Caco-2 (cell line): ENCODE measurements around a stretch of chr16.

DNA sequence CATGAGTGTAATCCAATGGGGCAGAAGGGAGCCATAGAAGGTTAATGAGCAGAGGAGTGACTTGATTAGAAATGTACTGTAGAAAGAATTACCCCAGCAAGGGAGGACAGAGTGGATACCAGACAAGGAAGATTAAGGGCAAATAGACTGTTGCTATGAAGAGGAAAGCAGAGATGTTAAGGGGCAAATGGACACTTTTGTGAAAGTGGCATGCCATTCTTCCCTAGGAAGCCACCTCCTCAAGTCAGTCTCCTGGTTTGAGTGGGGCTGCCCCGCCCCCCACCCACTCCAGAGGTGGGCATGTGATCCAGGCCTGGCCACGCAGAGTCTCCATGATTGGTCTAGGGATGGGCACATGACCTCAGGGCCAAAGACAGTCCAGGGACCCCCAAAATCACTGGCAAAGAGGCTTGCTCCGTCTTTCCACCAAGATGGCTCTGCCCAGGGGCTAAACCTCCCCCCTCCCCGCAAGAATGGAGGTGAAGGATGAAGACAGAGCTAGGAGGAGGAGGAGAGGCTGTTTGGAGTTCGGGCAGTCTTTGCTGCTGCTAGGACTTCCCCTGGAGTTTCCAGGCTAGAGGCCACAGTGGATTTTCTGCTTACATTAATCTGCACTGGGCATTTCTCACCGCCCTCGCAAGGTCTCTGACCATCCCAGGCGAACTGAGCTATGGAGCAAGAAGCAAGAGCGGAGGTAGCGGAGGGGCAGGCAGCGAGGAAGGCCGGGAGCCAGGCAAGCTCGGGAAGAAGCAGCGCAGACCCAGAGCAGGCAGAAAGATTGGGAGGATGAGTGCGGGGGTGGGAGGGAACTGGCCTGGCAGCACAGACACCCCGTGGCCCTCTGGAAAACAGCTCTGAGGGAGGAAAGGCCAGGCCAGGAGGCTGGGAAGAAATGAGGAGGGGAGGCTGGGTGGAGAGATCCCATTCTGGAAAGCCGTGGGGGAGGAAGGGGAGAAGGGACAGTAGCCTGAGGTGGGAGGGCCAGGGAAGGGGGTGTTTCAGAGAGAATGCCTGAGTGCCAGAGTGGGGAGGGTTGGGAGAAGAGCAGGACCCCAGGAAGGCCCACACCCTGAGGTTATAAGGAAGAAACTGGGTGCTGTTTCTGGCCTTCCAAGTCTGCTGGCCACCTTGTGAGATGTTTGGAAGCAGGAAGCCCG lies 3.9 kb downstream of the COTL1 start:
- PRO-cap, result no peak
- RRBS, result no CpG with 5 or more reads among the region's 18 CpGs

DNA sequence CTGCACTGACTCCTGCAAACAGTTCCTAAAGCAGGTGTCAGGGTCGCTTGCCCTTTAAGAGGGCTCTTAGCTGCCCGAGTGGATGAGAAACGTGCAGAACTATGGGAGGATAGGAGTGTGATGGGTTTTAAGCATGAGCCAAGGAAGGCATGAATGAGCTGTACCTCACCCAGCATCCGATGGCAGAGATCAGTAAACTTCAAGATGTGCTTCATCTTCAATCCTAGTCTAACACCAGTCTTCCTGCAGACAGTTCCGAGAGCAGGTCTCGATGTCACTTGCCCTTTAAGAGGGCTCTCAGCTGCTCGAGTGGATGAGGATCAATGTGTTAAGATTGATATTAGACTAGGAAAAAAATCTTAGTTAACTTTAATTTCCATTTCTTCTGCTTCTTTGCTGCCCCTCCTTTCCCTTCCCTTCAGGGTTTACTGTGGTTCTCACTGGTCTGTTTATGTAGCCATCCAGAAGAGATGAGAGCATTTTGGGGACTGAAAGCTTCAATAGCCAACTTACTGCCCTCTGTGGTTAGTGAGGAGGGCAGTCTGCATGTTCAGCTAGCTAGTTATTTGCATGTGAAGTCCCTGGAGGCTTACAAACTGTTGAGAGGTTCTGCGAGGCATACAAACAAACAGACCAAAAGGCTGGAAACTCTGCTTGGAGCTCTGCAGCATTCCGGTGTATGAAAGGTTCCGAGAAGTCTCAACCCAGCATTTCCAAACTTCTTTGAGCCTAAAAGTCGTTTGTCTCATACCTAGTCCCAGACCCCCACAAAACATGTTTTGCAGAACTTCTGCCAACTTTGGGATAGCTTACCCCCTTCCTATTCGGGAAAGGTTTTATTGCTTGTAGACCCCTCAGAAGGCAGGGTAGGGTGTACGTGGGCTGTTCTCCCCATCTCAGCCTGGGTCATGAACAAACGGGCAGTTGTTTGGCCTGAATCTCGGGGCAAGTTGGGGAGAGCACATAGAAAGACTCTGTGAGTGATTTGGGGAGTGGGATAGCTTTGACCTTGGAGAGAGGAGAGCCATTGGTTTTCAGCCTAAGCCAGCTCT lies 15.4 kb downstream of the KLHL36 start:
- PRO-cap, result no peak
- RRBS, result no CpG with 5 or more reads among the region's 15 CpGs

- PRO-cap, result no peak
- RRBS, result no CpG with 5 or more reads among the region's 5 CpGs
Observed at GRCh38 chr16:84723699-84724526, 24.1 kb downstream of the USP10 start.

DNA sequence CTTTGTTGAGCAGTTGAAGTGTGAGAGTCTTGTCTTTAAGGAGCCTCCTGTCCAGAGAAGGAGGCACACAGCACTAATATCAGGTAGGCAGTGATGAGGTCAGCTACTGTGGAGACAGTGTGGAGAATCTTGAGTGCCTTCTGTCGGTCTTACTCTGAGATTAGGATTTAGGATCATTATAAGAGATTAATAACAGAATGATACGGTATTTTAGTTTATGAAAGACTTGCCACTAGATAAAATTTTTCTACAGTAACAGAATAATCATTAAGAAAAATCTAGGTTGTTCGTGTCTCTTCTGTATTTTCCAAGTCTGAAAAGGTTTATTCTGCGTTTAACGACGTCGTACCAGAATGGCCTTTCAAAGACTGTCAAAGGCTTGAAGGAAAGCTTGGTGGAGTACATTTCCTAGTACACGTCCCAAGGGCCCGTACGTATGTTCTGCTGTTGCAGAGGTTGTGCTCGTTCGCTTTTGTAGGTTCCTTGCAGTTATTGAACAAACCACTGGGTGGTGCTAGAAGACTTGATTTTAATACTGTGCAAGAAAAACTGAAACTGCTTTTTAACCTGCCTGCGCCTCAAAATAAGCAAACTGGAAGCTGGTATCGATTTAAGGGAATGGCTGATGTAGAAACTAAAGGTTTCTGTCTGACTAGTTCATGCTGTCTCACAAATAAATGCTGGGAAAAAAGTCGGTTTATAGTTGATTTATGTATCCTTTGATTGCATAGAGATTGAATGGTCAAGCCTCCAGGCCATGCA lies 54.4 kb downstream of the USP10 start:
- PRO-cap, result no peak
- RRBS, result no CpG with 5 or more reads among the region's 15 CpGs

GRCh38 chr16:84774784-84775168 lies 45.0 kb upstream of the CRISPLD2 start:
- PRO-cap, result no peak
- RRBS, result no CpG with 5 or more reads among the region's 4 CpGs

- PRO-cap, result no peak
- RRBS, result no CpG with 5 or more reads among the region's 7 CpGs
Observed at GRCh38 chr16:84833139-84833326, 13.2 kb downstream of the CRISPLD2 start.

- PRO-cap, result no peak
- RRBS, result no CpG with 5 or more reads among the region's 5 CpGs
Observed at GRCh38 chr16:84847615-84847801, 27.7 kb downstream of the CRISPLD2 start.

DNA sequence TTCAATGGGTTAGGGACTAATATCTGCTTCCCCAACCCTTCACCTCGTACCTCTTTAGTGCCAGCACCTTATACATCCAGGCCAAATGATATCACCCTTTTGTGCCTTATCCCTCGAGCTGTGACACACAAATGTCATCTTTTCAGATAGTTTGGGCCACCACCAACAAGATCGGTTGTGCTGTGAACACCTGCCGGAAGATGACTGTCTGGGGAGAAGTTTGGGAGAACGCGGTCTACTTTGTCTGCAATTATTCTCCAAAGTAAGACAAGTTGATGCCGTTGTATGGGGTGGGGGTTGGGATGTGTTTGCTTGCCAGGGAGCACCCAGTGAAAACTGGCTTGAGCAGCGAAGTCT lies 30.6 kb downstream of the CRISPLD2 start:
- PRO-cap, result no peak
- RRBS, result no CpG with 5 or more reads among the region's 8 CpGs

GRCh38 chr16:84854272-84855075 lies 34.7 kb downstream of the CRISPLD2 start:
- PRO-cap, result no peak
- RRBS, result no CpG with 5 or more reads among the region's 21 CpGs

DNA sequence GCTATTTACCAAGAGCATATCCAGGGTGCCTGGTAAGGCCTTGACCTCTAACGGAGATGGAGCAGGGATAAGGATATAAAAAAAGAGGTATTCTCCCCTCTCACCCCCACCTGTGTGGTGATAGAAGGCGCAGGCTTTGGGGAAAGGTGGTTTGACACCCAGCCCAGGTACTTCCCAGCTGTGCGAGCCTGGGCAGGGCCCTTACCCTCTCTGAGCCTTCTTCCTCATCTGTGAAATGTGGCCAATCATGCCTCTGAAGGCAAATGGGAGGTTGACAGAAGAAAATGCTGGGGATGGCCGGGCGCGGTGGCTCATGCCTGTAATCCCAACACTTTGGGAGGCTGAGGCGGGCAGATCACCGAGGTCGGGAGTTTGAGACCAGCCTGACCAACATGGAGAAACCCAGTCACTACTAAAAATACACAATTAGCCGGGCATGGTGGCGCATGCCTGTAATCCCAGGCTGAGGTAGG lies 43.6 kb downstream of the CRISPLD2 start:
- PRO-cap, result no peak
- RRBS, result no CpG with 5 or more reads among the region's 11 CpGs

DNA sequence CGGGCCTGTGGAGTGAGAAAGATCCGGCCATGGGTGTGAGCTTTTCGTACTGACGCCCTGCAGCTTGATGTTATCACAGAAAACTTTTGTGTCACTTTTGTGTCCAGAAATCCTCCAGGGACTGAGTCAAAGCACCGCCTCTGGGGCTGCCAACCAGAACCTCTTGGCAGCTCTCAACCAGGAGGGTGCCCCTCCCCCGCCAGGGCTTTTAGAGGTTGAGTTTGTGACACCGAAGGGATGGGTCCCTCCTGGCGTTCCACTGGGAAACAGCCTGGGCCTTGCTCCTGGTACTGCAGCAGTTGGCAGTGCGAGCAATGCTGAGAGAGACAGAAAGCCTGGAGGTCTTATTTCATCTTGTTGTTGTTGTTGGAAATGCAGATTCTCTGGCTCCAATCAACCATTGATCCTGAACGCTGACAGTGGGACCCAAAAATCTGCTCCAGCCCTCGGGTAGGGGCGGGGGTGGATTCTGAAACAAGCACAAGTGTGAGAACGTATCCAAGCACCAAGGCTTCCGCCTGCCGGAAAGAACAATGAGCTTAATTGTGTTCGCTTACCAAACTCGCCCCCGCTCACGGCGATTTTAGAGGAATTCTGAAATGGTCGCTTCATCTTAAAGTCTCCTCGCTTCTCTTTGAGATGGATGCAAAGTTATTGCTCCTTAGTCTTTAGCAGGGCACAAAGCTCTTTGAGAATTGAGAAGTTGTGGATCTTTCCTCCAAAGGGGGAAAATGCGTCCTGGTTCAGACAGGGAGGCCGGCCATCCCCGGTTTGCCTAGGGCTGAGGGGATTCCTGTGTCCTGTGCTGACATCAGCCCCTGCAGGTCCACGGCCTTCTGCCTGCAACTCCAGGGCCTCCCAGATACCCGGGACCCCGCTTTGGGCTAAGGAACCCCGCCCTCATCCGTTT lies 65.2 kb downstream of the CRISPLD2 start:
- PRO-cap, result no peak
- RRBS, result 91% methylated on average over 2 of the region's 30 CpGs

- PRO-cap, result no peak
- RRBS, result no CpG with 5 or more reads among the region's 25 CpGs
Observed at GRCh38 chr16:85001818-85002972, 9.1 kb downstream of the ZDHHC7 start.

GRCh38 chr16:85015952-85016411 lies 4.6 kb upstream of the ZDHHC7 start:
- PRO-cap, result no peak
- RRBS, result no CpG with 5 or more reads among the region's 4 CpGs

DNA sequence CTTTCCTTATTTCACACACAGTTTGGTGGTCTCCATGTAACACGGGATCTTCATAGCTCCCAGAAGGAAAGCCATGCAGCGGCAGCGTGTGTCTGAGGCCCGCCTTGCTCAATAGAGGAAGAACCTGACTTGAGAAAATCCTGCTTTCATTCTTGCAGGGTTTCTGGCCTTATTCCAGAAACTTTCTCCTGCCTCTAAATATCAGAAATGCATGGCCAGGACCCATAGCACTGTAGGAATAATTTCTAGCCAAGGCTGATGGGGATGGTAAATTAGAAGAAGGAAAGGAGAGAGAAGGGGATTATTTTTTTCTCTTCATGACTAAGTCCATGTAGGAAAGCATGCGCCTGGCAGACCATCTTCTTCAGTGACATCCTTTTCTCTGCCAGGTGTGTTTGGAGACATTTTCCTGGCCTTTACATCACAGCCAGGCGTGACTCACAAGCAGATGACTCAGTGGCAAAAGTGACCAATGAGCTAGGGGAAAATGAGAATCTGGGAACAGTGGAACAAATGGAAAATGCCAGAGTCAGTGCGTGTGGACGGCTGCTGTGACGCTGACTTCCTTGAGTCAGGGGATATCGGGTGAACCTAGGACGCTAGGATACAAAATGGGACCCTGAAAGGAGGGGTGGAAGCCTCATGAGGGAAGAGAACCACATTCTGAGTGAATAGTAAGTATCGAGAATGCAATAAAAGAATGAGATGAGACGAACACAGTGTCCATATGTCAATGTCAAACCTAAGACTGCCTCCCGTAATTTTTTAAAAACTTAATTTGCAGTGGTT lies 9.4 kb downstream of the KIAA0513 start:
- PRO-cap, result no peak
- RRBS, result no CpG with 5 or more reads among the region's 14 CpGs

- PRO-cap, result no peak
- RRBS, result 96% methylated on average over 5 of the region's 12 CpGs
Observed at GRCh38 chr16:85071493-85072030, 40.7 kb downstream of the CIBAR2 start.

- PRO-cap, result no peak
- RRBS, result no CpG with 5 or more reads among the region's 18 CpGs
Observed at GRCh38 chr16:85072497-85073386, 39.5 kb downstream of the CIBAR2 start.

DNA sequence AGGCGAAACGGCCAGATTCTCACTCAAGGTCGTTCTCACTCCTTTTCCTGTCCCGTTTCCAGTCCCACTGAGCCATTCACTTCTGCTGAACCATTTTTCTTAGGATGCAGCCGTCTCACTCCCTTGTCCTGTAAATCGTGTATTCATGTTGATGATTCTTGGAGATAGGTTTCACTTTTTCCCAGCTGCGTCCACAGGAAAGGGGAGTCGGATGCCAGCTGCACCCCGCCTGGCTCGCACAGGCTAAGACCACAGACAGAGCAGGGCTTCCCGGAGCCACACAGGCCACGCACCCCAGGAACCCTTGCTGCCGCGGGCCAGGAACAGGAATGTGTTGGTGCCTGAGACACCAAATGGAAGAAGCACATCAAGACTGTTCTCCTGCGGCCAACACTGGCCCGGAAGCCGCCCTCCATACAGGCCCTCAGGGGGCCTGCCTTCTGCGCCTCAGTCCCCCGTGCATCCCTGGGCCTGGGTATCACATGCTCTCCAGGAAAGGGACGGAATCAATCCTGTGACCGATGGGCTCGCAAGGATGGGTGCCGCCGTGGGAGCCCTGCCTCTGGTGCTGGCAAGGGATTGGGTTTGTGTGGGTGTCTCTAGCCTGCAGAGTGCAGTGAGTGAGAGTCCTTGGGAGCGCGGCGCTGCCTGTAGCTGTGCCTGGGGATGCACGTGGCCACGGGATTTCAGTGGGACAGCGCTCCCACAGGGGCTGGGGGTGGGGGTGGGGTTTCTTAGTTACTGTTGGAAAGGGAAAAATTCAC lies 19.5 kb downstream of the CIBAR2 start:
- PRO-cap, result no peak
- RRBS, result 80% methylated on average over 2 of the region's 30 CpGs

DNA sequence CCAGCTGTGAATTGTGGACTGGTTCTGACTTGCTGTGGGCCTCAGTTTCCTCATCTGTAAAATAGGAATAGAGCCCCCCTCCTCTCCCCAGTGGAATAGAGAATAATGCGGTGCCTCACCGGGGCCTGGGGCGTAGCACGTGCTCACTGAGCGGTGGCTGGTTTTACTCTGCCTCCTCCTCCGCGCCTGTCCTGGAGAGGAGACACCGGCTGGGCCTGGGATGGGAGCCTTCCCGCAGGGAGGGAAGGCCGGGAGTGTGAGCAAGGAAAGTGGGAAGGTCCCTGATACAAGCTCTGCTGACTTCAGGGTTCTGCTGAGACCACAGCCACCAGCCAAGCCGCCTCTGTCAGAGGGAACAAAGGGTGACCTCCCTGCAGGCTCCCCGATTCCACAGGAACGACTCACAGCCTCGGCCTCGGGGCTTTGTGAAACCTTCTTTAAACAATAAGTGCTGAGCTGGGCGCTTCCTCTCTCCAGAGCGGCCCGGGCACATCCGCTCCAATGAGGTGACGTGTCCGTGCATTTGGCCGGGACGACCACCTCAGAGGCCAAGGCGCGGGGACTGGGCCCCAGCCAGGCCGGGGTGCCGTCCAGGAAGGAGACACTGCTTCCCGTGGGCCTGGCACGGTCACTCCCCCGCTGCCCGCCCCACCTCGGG lies 11.6 kb upstream of the CIBAR2 start:
- PRO-cap, result no peak
- RRBS, result 96% methylated on average over 17 of the region's 32 CpGs

DNA sequence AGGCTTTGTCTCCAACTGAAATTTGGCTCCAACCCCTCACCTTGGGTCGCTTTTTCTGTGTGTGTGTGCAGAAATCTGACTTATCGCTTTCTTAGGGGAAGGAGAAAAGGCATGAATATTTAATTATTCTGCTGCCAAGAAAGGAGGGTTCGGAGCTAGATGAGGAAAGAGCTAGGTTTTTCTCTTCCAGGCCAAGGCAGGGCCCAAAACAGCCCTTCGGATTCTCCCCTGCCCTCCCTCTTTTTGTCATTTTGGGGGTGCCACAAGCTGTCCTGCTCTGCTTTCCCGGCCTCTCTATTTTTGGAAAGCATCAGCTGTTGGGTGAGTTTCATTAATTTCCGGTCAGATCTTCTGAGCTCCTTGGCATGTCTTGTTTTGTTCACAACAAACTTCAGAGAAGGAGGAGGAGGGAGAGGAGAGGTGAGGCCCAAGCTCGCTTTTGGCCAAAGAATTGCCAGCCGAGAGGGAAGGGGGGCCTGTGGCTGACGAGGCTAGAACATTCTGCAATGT lies 18.0 kb upstream of the CIBAR2 start:
- PRO-cap, result no peak
- RRBS, result no CpG with 5 or more reads among the region's 9 CpGs

- PRO-cap, result no peak
- RRBS, result no CpG with 5 or more reads among the region's 4 CpGs
Observed at GRCh38 chr16:85288958-85289284, 176.6 kb upstream of the CIBAR2 start.